ENCODE results near the gene GAS2L3.

GRCh38 chr12:95991338-95992325 lies 4.5 kb downstream of the HAL start:
- PRO-cap, result no peak
- RAMPAGE, long total RNA, 4 experiments, result no peak in any of the 4 experiments

- PRO-cap, result no peak
- RAMPAGE, long total RNA, 4 experiments, result no peak in any of the 4 experiments
Measured at GRCh38 chr12:96054065-96054608, 18.8 kb upstream of the LTA4H start.

- PRO-cap, result no peak
- RAMPAGE, long total RNA, 4 experiments, result no peak in any of the 4 experiments
Measured at GRCh38 chr12:96248456-96248855, 54.3 kb downstream of the ELK3 start.

DNA sequence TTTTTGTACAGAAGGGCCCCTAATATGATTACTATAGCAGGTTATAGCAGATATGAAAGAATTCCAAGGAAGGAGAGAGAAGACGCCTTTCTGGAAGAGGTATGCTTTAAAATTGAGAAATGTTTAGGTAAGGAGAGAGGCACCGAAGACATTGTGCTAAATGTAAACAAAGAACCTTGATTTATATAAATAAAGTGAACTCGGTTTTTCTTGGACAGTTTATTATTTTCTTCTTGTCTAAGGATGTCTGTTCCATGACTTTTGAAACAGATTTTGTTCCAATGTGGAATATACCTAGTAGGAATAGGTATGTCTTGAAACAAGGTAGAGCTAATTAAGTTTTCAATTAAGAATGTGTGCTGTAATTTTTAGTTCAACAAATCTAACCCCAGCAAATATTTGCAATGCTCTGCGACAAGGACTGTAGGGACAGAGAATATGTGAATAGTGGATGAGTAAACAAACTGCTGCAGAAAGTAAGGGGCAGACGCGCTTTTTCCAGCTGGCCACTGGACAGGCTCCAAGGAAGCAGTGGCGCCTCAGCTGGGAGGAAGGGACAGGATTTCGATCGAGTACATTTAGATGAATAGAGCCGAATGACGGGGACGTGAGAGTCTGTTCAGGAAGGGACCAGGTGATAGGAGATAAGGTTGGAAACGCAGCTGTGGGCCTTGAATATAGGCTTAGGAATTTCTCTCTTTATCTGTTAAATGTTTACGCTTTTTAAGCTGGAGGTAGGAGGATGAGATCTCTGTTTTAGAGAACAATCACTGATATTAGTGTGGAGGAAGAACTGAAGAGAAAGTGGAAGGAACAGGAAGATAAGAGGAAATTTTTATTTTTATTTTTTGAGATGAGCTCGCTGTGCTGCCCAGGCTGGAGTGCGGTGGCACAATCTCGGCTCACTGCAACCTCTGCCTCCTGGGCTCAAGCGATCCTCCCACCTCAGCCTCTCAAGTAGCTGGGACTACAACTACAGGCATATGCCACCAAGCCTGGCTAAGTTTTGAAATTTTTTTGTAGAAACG lies 69.3 kb downstream of the ELK3 start:
- PRO-cap, result no peak
- RAMPAGE, long total RNA, 4 experiments, result no peak in any of the 4 experiments

DNA sequence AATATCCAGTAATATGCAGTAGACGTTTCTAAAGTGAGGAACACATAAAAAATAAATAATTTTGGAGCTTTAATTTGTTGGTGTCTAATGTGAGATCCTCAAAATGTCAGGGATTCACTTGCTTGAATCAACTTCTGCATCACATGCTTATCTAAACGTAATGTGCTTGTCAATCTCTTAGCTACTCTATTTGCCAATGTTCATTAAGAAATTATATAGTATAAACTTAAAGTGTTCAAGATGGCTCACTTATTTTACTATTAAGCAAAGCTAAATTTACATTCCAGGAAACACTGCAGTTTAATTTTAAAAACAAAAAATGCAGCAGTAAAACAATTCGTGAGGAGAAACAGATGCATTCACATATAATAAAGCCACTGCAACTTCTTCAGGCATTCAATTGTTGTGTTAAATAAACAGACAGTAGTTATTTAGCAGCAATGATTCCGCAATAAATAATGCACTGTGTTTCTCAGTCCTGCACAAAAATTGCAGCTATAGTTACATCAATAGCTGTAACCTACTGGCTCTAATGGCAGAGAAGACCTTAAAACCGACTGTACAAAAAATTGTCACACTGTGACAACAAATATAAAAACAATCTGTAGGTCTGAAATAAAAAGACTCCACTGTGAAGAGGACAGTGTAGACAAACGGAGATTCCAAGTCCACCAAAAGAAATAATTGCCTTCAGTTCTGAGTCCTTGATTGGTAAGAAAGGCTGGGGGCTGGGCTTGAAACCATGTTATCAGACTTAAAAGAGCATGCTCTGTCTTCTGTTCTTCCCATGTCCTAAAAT lies 85.5 kb downstream of the ELK3 start:
- PRO-cap, result no peak
- RAMPAGE, long total RNA, 4 experiments, result no peak in any of the 4 experiments

DNA sequence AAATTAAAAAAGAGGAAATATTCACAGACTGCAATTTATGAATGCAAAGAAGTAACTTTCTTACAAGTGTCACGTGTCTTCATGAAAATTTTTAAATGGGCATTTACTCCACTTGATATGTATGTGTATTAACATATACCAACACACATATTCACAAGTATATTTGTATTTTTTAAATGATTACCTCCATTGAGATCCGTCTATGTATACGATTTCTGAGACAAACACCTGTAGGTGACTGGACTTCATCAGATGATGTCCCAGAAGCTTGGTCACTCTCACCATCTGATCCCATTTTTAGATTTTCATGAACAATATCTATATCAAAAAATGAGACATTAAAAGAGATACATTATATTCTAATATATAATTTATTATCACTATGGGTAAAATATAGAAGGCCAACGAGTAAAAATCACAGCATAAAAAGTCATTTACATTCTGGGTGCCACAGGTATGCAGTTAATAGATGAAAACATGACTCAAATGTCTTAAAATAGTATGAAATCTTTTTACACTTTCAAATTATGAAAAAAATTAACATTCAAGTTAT lies 87.0 kb downstream of the CDK17 start:
- PRO-cap, result no peak
- RAMPAGE, long total RNA, 4 experiments, result no peak in any of the 4 experiments

DNA sequence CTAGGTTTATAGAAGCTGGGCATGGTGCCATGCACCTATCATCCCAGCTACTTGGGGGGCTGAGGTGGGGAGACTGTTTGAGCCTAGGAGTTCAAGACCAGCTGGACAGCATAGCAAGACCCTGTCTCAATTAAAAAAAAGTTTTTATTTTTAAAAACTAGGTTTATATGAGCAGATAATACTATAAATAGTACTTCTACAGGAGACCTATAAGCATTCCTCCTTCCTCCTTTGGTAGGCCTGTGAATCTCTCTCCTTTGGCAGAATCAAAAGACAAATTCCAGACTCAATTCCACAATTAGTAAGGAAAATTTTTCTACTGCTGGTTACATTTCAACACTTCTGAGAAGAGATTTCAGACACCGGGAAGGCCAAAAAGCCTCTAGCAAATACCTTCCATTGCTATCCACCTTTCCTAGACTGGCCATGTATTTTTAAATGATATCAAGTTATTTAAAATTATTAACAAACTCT lies 34.5 kb downstream of the CDK17 start:
- PRO-cap, result no peak
- RAMPAGE, long total RNA, 4 experiments, result no peak in any of the 4 experiments

DNA sequence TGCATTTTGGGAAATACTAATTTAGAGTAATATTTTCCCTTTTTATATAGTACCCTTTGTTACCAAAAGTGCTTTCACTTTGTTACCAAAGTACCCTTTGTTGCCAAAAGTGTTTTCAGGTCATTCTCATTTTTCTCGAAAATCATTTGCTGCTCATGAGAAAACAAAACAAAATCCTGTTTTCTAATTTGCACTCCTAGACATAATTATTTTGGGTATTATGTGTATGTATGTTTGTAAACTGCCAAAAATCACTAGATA lies 93.0 kb downstream of the NEDD1 start:
- PRO-cap, result no peak
- RAMPAGE, long total RNA, 4 experiments, result no peak in any of the 4 experiments

DNA sequence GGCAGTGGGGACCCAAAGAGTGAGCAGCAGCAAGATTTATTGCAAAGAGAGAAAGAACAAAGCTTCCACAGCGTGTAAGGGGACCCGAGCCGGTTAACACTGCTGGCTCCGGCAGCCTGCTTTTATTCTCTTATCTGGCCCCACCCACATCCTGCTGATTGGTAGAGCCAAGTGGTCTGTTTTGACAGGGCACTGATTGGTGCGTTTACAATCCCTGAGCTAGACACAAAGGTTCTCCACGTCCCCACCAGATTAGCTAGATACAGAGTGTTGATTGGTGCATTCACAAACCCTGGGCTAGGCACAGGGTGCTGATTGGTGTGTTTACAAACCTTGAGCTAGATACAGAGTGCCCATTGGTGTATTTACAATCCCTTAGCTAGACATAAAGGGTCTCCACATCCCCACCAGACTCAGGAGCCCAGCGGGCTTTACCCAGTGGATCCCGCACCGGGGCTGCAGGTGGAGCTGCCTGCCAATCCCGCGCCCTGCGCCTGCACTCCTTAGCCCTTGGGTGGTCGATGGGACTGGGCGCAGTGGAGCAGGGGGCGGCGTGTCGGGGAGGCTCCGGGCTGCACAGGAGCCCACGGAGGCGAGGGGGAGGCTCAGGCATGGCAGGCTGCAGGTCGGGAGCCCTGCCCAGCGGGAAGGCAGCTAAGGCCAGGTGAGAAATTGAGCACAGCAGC lies 605.4 kb downstream of the NEDD1 start:
- PRO-cap, result no peak
- RAMPAGE, long total RNA, 4 experiments, result no peak in any of the 4 experiments

GRCh38 chr12:97556134-97556933 lies 649.3 kb downstream of the NEDD1 start:
- PRO-cap, result no peak
- RAMPAGE, long total RNA, 4 experiments, result no peak in any of the 4 experiments

- PRO-cap, result no peak
- RAMPAGE, long total RNA, 4 experiments, result no peak in any of the 4 experiments
Measured at GRCh38 chr12:97756181-97756409, 759.3 kb upstream of the TMPO start.

GRCh38 chr12:98418290-98419318 lies 96.8 kb upstream of the TMPO start:
- PRO-cap, result no peak
- RAMPAGE, long total RNA, 4 experiments, result no peak in any of the 4 experiments

DNA sequence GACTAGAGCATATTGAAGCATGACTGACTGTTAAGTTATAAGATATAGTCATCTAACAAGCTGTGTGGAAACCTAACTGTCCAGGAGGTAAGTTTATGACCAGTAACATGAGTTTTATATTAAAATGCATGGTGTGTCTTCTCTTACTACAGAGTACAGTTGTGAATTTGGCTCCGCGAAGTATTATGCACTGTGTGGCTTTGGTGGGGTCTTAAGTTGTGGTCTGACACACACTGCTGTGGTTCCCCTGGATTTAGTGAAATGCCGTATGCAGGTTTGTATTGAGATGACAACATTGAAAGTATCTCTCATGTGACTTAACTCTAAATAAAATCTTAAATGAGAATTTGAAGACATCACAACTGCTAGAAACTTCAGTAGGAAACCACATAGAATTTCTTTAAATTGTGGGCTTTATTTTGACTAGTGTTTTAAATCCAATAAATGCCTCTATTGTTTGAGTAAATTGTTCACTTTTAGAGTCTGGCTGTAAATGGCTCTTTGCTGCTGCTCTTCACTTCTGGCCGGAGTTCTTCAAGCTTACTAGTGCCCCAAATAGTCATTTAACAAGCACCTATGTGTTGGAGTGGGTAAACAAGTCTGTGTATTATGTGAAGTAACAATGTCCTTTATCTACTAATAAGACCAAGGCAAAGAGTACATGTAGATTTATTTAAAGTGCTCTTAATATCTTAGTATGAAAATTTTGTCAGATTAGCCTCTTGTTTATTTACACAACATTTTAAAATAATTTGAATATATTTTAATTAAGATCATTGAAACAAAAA lies 2.3 kb downstream of the SLC25A3 start:
- PRO-cap, result no peak
- RAMPAGE, long total RNA, 4 experiments, result no peak in any of the 4 experiments

DNA sequence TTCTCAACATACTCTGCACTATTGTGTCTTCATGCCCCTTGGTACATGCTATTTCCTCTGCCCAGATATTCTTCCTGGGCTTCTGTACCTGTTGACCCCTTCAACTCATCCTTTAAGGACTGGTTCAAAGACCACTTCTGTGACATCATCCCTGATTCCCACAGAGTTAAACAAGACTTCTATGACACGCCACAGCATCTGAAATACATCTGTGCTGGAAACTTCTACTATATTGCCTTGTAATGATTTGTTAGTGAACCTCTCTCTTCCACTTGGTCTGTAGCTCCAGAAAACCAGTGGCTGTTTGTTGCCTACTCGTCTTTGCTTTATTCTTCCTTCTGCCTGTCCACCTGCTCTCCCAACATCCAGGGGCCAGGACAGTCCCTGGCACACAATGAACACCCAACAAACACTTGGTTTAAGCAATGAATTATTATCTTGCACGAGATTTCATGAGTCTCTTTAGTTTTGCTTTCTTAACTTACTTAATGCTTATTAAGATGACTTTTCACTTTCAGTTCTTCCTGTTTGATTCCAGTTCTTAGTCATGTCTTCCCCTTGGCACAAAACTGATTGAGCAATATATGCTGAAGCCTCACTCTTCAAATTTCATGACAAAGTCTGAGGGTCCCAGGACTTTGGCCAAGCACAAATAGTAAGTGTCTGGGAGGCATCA lies 485.9 kb downstream of the APAF1 start:
- PRO-cap, result no peak
- RAMPAGE, long total RNA, 4 experiments, result no peak in any of the 4 experiments

GRCh38 chr12:99598567-99598860 lies 49.0 kb upstream of the GARIN6 start:
- PRO-cap, result no peak
- RAMPAGE, long total RNA, 4 experiments, result no peak in any of the 4 experiments

GRCh38 chr12:100573257-100574261 lies at the start of gene GAS2L3:
Gene GAS2L3 (plus strand): TSS chr12:100573684.
- PRO-cap, result no peak
- RAMPAGE, long total RNA, 4 experiments, result start-site peak on the plus strand in 2 of 4 experiments, at chr12:100573648-100573715 at its widest, 15 to 93 reads per replicate

DNA sequence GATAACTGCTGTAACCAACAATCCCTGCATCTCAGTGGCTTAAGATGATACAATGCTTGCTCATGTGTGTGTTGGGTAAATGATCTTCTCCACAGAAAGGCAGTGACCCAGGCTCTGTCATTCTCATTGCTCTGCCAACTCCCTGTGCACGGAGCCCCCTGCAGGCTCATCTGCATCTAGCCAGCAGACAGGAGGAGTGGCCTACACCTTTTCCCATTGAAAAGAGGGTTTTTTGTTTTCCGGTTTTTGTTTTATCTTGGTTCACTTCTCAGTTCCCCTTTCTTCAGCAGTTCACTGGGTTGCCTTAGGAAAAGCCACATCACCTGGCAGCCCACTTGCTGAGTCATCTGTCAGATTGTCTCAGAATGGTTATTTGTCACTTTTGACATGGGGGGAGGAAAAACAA lies 193.3 kb downstream of the ANO4 start:
- PRO-cap, result no peak
- RAMPAGE, long total RNA, 4 experiments, result no peak in any of the 4 experiments

DNA sequence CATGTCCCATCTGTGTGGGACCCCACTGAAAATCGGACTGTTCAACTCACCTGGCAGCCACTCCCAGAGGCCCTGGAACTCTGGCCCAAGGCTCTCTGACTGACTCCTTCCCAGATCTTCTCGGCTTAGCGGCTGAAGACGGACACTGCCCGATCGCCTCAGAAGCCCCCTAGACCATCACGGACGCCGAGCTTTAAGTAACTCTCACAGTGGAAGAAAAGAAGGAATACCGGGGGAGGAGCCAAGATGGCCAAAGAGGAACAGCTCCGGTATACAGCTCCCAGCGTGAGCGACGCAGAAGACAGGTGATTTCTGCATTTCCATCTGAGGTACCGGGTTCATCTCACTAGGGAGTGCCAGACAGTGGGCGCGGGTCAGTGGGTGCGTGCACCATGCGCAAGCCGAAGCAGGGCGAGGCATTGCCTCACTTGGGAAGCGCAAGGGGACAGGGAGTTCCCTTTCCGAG lies 64.2 kb downstream of the SLC5A8 start:
- PRO-cap, result no peak
- RAMPAGE, long total RNA, 4 experiments, result no peak in any of the 4 experiments

DNA sequence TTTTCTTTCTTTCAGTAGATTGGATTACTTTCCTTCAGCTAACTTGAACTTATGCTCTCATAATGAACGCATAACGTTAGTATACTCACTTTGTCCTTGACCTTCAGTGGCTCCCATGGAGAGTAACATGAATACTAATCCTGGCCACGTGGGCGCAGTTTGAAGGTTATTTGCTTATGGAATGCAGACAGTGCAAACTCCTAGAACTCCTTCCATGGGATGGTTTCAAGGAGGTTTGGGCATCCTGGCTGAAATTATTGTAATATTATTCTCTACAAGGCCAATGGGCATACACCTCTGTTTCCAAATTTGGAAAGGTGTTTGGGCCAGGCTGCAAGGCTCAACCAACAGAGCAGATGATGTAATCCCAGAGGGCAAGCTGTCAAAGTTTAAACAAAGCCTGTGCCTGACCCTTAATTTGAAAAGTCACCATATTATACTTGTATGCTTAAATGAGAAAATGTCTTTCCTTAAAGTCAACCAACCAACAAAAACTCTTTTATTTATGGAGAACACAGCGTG lies 23.5 kb downstream of the MYBPC1 start:
- PRO-cap, result no peak
- RAMPAGE, long total RNA, 4 experiments, result no peak in any of the 4 experiments

DNA sequence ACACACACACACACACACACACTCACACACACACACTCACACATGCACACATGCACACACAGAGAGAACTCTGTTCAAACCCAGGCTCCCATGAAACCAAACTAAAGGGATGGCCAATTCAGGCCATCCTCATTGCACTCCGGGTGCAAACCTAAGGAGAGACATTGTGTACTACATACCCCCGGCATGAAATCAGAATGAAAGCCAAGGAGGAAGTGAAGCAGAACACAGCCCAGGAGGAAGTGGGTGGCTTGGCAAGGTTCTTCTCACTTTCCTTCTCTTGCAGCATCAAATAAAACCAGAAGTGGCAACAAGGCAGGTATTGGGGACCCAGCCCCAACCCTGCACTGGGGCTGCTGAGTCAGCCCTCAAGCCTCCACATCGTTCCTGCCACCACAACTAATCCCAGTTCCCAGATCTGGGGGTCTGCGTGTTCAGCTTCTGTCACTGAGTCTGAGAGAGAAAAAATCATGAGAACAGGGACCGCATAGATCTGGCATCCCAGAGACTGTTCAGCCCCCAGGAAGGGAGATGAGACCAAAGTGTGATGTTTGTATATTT lies 26.0 kb upstream of the CHPT1 start:
- PRO-cap, result no peak
- RAMPAGE, long total RNA, 4 experiments, result no peak in any of the 4 experiments

Data from omental fat pad (tissue), 4 donors.